Peyer's patch (tissue), 4 donors: ENCODE data around the genes GKN1 and GMCL1.

GRCh38 chr2:68441180-68441604 is 25.9 kb downstream of the FBXO48 start:
- PRO-cap: no peak
- RAMPAGE, long total RNA, 4 experiments: no peak in any of the 4 experiments

- PRO-cap: no peak
- RAMPAGE, long total RNA, 4 experiments: no peak in any of the 4 experiments
Measured at GRCh38 chr2:68732474-68733005, 2.1 kb upstream of the ARHGAP25 start.

- PRO-cap: no peak
- RAMPAGE, long total RNA, 4 experiments: no peak in any of the 4 experiments
Measured at GRCh38 chr2:68799565-68800164, 65.1 kb downstream of the ARHGAP25 start.

DNA sequence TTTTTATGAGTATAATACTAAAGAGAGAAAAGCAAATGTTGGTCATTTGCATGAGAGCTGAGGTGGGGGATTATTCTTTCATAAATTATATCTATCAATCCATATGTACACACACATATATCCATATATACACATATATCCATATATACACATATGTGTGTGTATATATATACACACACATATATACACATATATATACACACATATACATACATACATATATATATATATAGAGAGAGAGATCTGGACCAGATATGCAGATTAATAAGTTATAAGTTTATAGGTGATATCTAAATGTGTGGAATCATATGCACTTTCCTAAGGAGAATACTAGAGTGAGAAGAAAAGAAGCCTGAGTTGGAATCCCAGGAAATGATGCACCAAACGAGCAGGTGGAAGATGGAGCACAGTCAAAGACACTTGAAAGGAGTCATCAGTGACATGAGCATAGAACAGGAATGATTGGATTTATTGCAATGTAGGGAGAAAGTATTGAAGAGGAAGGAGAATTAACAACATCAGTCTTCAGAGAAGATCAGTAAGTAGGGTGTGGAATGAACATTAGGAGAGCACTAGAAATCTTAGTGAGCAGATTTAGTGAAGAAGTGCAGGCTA is 68.3 kb downstream of the ARHGAP25 start:
- PRO-cap: no peak
- RAMPAGE, long total RNA, 4 experiments: start-site peak on the plus strand in 2 of 4 experiments, centred at positions 321 to 488 of the sequence, 5 to 36 reads per replicate

- PRO-cap: bidirectional peak, plus-strand start at chr2:68832524, minus-strand start at chr2:68832349; bidirectional peak, plus-strand start at chr2:68832708, minus-strand start at chr2:68832619
- RAMPAGE, long total RNA, 4 experiments: no peak in any of the 4 experiments
Measured at GRCh38 chr2:68832090-68832961, 38.9 kb downstream of the BMP10 start.

GRCh38 chr2:68856987-68857524 is 14.1 kb downstream of the BMP10 start:
- PRO-cap: no peak
- RAMPAGE, long total RNA, 4 experiments: no peak in any of the 4 experiments

DNA sequence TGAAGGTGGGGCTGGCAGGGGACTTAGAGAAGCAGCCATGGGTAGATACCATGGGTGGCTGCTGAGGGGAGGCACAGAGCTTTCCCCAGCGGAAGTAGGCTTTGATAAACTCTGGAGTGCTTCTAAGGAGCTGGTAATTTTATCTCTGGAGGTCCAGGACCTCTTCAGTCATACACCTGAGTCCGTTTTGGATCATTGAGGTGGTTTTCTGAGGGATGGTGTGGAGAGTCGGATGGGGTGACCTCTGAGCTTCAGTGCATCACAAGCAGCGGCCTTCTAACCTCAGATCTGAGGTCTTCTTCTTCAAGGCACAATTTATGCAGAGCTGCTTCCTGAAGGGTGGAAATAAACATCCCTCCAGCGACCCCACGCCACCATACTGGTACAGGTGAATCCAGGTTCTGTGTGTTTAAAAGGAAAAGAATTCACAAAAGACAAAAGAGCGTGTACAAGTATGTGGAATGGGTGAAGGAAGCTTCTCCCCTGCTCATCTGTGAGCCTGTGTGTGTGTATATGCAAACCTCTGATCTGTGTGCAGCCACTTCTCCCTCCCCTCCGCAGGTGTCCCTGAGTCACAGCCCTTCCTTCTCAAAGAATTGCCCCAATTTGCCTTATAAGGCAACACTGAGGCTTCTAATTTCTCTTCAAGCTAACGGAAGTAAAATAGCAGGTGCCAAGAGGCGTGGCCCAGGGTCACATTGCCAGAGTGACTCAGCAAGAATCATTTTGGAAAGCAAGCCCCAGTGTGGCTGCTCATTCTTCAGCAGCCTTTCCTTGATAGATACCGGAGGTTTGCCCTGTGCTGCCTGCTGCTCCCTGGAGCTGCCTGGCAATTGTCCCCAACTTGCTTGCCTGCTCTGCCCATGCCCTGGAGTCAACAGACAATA is 37.0 kb upstream of the BMP10 start:
- PRO-cap: bidirectional peak, plus-strand start at position 724 of the sequence, minus-strand start at position 493 of the sequence
- RAMPAGE, long total RNA, 4 experiments: no peak in any of the 4 experiments

- PRO-cap: no peak
- RAMPAGE, long total RNA, 4 experiments: no peak in any of the 4 experiments
Measured at GRCh38 chr2:68974395-68974847, at the start of gene GKN1. Gene GKN1, plus strand, starts transcription at chr2:68974636.

GRCh38 chr2:68988953-68989428 is 14.6 kb downstream of the GKN1 start:
- PRO-cap: no peak
- RAMPAGE, long total RNA, 4 experiments: no peak in any of the 4 experiments

DNA sequence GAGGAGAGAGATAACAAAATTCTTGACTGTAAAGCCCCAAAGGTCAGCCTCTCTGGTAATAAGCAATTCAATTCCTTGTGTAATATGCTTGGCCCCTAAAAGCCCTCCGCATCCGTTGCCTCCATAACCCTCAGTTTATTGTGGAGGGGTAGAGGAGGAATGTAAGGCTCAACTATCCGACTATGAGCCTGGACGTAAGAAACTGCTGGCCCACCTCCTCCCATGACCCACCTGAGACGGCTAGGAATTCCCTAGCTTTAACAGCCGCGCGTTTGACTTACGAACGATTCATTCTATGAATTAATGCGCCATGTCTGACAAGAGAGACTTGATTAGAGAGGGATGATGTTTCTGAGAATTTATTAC is 662 bp upstream of the GFPT1 start:
- PRO-cap: no peak
- RAMPAGE, long total RNA, 4 experiments: no peak in any of the 4 experiments

DNA sequence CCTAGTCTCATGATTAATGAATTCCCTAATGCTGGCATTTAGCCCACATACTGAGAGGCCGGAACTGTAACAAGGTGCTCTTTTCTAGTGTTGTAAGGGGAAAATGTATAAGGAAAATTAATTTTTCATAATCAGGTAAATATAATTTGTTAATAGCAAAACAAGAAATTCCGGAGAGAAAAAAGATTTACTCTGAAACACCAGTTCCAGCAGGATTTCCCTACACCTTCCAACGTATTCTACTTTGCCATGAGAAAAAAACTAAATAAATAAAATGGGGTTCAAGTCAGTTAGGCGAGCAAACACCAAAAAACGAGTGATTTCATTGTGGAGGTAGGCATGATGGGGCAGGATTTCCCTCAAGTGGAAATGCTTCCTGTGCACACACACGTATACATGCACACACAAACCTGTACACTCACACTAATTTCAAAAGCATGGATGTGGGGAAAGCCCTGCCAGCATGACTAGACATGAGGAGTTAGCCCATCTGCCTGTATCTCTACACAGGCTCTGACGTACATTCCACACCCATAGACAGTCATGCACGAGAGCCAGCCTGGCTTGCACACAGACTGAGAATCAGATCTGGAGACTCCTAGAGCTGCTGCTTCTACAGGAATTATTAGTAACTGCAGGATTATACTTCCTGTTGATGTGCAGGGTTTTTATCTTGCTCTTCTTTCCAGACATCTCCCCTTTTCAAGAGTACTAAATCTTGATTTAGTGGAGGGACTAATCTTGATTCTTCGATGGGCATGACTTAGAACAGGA is 27.2 kb upstream of the NFU1 start:
- PRO-cap: no peak
- RAMPAGE, long total RNA, 4 experiments: no peak in any of the 4 experiments

GRCh38 chr2:69620400-69621037 is 23.0 kb downstream of the AAK1 start:
- PRO-cap: no peak
- RAMPAGE, long total RNA, 4 experiments: start-site peak on the minus strand in 1 of 4 experiments, at chr2:69620384-69620638 at its widest, 10 reads per replicate

- PRO-cap: no peak
- RAMPAGE, long total RNA, 4 experiments: no peak in any of the 4 experiments
Measured at GRCh38 chr2:69685582-69685999, 42.1 kb upstream of the AAK1 start.

- PRO-cap: no peak
- RAMPAGE, long total RNA, 4 experiments: no peak in any of the 4 experiments
Measured at GRCh38 chr2:69693308-69694086, 48.4 kb upstream of the ANXA4 start.

- PRO-cap: no peak
- RAMPAGE, long total RNA, 4 experiments: no peak in any of the 4 experiments
Measured at GRCh38 chr2:69742217-69742700, 325 bp downstream of the ANXA4 start.

DNA sequence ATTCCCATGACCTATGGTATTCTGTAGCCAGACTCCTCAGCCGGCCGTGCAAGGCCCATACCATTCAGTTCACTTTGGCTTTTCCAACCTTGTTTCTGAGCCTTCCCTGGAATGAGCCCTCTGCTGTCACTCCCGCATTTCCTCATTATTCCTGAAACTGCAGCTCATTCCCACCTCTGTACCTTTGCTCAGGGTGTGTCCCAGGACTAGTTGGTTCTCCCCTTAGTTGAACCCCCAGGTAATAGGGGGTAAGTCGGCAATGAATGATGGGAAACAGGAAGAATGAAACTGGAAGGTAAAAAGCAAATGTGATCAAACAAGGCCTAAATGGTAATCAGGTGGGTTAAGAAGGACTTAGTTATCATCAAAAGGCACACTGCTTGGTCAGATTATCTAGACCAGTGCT is 37.8 kb downstream of the ANXA4 start:
- PRO-cap: bidirectional peak, plus-strand start at position 181 of the sequence, minus-strand start at position 147 of the sequence
- RAMPAGE, long total RNA, 4 experiments: no peak in any of the 4 experiments

DNA sequence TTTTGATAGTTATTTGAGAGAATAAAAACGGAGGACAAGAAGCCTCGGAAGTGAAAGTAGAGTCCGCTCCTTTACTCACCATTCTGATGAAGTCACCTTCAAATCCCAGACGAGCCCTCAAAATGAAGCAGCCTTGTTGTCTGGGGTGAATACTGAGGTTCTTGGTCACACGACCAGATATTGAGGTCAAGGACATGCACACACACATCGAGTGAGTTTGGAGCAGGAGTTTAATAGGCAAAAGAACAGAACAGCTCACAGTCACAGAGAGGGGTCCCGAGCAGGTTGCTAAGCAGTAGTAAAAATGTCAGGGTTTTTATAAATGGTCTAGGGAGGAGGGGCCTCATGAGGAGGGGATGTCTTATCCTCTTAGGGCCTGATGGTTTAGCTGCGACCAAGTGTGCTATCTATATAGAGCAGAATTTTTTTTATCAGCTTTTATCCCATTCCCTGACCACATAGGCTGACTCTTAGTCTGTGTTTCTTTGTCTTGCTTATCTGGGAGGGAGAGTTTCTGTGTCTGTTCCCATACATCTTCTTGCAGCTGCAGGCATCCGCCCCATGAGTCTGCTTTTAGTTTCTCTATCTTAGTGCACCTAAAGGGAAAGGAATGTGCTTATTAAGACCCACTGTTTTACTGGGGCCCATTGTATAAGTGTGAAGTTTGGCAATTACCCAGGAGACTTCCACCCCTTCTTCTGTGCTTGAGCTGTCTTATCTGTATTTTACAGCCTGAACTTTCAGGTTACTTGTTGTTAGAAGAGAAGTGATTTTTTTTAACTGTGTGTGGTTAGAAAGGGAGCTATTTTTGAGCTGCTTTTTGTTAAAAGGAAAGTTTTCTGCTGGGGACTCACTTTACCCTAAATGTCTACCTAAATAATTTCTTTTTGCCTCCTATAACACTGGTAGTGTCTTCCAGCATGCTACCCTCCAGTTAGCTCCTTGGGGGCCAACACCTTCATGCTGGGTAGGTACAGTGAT is 30.5 kb upstream of the GMCL1 start:
- PRO-cap: no peak
- RAMPAGE, long total RNA, 4 experiments: no peak in any of the 4 experiments

- PRO-cap: bidirectional peak, plus-strand start at chr2:69829700, minus-strand start at chr2:69829489
- RAMPAGE, long total RNA, 4 experiments: start-site peak on the plus strand in 4 of 4 experiments, at chr2:69829616-69829981 at its widest, 22 to 420 reads per replicate
Measured at GRCh38 chr2:69828928-69829974, at the start of gene GMCL1. Gene GMCL1, plus strand, starts transcription at chr2:69829660.

GRCh38 chr2:69912922-69913425 is 1.9 kb upstream of the MXD1 start:
- PRO-cap: unidirectional peak, plus-strand start at chr2:69913177
- RAMPAGE, long total RNA, 4 experiments: no peak in any of the 4 experiments

DNA sequence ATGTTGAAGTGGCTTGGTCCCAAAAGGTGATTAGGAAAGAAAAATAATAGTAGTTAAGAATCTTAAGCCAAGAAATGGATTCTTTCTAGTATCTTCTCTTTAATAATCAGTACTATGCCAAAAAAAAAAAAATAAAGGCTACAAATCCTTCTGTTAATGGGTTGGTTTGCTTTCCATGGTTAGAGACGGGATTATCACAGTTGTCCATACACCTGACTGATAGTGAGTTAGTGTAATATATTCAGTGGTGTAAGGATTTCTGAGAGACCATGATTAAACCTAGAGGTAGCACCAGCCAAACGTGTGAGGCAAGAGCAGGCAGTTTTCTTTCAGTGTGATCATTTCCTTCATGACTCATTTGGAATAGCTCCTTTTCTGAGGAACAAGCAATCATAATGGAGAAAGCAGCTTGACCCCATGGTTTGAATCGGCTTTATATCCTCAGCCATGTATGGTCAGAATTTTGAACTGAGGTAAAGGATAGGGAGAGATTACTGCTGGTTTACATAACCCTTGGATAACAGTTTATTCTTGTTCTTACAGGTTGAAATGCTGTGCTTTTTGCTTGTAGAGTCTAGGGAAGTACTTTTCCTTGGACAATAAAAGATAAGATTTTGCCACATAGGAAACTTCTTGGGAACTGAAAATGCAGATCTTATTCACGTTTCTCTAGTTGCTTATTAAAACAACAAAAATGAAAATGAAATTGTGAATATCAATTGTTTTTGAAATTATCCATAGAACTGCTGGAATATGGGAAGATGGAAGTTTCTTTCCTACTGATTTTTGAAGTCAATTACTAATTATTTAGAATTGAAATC is 3.0 kb downstream of the MXD1 start:
- PRO-cap: bidirectional peak, plus-strand start at position 393 of the sequence, minus-strand start at position 336 of the sequence
- RAMPAGE, long total RNA, 4 experiments: no peak in any of the 4 experiments